Helper T cell (primary cell): ENCODE results near the gene DAP.

DNA sequence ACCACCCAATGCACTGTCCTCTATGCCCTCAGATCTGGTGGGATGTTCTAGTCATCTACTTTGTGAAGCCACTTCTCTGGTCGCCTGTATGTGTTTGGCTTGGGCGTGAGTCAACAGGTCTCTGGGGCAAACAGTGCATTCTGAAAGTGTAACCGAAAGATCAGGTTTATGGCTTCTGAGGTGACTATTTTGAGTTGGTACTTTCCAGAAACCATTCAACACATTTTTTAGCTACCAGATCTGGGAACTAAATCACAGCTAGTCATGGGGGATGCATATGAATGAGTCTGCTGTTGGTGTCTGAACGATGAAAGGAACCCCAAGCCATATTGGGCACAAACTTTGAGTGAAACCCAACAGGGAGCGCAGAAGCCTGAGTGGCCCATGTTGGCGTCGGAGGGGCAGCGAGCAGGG is 35.2 kb downstream of the UBE2QL1 start:
- PRO-cap, 2 experiments = no peak in any of the 2 experiments

DNA sequence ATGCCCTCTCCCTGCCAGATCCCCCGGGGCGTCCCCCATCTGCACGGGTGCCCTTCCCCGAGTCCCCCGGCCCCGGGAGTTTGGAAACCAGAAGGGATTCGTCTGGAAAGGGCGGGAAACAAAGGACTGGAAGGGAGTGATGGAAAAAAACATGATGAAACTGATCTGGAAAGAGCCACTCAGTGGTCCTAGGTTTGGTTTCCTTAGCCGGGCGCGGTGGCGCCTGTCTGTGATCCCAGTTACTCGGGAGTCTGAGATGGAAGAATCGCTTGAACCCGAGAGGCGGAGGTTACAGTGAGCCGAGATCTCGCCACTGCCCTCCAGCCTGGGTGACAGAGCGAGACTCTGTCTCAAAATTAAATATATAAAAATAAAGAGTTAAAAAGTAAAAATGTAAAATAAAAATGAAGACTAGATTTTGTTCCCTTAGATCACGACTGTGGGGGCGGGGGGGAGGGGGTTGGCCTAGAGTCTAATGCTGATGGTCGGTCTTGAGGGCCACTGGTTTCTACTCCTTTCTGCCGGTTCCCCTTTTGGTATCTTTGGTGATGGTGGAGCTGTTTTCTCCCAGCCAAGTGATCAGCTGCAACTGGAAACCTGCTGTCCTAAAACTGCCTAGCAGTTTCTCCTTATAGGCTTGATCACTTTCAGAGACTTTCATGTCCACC is 869 bp downstream of the SRD5A1 start:
- PRO-cap, 2 experiments = no peak in any of the 2 experiments

GRCh38 chr5:6712831-6713122 is 455 bp upstream of the TENT4A start:
- PRO-cap, 2 experiments = peak in 2 of 2 experiments; most common plus-strand start chr5:6713073 (in 2); most common minus-strand start chr5:6712868 (in 2)

- PRO-cap, 2 experiments = no peak in any of the 2 experiments
These were observed 24.2 kb downstream of the TENT4A start for GRCh38 chr5:6737431-6737885.

- PRO-cap, 2 experiments = no peak in any of the 2 experiments
These were observed 41.5 kb downstream of the TENT4A start for GRCh38 chr5:6754527-6755354.

GRCh38 chr5:7170885-7171252 is 225.1 kb upstream of the ADCY2 start:
- PRO-cap, 2 experiments = no peak in any of the 2 experiments

DNA sequence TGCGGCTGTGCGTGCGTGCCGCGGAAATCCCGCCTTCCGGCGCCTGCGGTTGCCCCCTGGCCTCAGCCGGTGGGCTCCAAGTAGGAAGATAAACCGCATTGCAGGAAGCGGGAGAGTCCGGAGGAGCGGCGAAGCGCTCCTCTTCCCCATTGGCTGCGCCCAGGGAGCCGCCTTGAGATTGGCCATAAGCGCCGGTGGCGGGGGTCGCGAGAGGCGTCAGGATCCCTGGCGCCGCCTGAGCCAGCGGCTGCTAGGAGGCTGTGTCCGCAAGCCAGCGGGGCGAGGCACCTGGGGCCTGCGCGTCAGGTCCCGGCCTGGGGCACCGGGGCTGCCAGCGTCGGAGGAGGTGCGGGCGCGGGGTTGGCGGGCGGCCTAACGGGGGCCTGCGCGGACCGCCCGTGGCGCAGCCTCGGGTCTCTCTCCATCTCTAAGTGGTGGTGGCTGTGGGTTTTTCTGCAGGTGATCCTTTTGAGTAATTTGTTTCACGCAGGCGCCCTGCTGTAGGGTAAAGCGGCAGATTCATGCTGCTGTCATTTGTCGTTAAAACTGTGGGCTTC is 106.2 kb upstream of the ADCY2 start:
- PRO-cap, 2 experiments = no peak in any of the 2 experiments

DNA sequence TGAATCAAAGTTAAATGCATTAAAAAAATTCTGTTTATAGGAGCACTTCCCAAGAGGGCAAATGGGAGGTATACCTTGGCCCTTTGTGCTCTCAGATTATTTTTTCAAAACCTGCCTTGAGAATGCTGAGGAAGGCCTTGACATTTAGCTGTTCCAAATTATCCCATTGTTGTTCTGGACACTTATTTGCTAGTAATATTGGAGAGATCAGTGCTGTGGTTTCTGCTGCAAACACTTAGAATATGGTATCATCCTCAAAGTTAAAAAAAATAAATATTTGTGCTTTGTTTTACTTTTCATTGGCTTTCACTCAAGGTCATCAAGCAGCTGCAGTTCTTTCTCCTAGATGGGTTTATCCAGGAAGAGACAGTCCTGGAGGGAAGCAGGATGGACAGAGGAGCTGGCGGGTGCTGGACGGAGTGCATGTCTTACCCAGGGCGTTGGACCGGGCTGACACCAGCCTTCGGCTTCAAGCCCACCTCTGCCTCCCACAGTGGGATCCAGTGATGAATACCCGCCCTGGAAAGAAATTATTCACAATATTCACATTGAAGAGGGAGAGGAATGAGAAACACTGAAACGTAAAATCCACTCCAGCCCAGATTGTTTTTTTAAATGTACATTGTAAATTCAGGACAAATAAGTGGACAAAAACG is 193.6 kb downstream of the MTRR start:
- PRO-cap, 2 experiments = no peak in any of the 2 experiments

DNA sequence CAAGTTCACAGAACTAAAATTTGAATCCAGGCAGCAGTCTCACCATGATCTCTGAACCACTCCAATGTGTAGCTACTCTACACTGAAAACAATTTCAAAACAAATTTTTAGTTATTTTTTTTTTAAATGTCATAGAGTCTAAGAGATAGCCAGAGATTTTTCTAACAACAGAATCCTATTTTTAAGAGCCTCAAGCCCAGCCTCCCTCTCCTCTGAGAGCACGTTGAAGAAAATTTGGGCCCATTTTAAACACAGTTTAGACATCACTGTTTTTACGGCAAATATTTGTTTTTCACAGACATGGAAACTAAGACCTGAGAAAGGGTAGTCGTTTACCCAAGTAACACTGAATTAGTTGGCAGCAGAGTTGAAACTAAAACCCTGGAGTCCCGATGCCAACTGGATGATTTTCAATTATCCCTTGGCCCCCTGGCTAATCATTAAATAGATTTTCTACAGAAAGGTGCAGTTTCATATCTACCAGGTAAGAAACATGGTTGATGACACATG is 137.1 kb downstream of the SEMA5A start:
- PRO-cap, 2 experiments = no peak in any of the 2 experiments

DNA sequence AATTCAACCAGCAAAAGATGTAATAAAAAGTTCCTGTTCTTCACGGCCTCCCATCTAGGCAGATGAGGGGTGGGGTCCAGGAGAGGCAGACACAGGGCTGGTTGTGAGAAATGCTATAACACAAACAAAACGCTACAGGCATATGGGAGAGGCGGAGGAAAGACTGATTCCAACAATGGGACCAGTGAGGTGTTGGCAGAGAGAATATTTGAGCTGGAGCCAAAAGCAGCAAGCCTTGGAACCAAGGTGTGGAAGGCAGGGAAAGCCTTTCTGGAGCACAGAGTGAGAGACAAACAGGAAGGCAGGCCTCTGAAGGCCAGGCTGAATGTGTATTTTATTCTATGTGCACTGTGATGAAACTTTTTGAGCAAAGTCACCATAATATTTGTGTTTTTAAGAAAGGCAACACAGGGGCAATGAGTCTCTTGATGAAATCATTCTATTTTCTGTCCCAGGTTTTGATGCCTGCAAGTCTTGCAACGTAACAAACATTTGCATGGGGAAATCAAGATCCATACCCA is 2.9 kb downstream of the ATPSCKMT start:
- PRO-cap, 2 experiments = no peak in any of the 2 experiments

DNA sequence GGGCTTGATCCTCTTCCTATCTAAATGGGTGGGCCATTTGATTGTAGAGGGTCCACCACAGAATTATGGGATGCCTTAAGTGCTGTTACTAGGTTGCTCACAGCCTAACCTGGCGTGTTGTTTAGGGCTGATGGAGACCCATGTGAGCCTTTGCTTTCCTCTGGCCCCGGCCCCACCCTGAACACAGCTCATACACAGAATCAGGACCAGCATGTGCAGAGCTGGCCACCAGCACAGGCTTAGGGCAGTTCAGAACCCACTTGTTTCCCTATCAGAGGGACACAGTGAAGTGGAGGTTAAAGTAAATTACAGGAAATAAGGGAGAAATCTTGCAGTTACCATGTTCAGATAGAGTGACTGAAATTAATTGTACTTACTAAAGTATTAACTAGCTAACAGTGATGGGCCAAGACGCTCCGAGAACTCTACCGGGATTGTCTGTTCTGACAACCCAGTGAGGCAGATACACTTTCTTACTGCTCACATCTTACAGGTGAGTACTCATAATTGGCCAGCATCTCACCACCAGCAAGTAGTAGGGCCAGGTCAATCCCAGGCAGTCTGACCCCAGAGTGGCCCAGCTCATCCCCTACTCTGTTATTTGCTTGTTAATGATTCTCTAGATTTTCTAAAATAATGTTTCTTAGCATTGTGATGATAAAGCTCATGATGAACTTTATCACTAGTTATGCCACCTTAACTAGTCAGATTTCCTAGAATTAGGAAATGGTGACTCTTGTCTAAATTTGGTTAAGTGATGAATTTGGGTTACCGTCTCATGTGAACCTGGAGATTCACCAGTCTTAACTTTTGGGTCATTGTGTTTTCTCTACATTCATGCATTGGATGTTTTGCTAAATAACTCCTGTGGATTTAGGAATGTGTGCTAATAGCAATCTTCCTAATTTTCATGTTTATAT is 15.4 kb downstream of the CCT5 start:
- PRO-cap, 2 experiments = no peak in any of the 2 experiments

- PRO-cap, 2 experiments = no peak in any of the 2 experiments
These were observed 2.5 kb upstream of the CMBL start for GRCh38 chr5:10310037-10310826.

DNA sequence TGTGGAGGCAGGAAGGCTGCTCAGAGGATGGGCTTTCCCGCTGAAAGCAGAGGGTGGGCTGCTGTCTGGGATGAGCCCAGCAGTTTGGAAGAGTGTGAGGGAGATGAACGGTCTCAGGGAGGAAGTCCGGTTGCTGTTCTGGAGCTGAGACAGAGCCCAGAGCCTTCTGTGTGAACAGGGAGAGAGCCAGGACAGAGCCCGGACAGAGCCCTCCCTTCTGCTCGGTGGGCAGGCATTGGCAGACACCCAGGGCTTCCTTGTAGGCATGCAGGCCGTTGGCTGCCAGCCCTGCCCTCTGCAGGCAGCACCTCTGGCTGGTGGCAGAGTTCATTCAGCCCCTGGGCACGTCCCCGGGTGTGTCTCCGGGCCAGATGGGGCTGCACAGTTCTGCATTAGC is 18.8 kb downstream of the ROPN1L start:
- PRO-cap, 2 experiments = no peak in any of the 2 experiments

DNA sequence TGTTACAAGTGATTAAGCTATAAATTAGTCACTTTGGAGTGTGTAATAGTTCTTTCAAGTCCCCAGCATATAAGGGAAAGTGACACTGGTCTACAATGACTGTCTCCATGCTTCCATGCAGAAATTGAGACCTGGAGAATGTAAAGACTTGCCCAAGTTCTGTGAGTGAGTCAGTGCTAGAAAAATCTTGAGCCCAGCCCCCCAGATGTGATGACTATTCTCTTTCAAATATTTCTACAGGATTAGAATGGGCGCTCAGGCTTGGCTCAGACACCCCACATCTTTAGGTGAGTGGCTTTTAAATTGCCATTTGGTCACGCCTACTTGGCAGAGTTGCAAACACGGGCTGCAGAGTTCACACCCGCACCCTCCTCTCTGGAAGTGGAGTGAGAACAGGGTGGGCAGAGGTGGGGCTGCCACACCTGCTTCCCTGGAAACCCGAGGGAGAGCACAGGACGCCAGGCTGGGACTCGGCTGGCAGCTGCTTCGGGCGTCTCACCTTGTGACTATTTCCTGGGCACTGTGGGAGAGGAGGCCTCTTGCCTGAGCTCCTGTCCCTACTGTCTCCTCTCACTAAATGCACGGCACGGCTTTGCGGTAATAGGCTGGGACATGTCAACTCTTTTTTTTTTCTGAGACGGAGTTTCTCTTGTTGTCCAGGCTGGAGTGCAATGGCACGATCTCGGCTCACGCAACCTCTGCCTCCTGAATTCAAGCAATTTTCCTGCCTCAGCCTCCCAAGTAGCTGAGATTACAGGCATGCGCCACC is 37.6 kb downstream of the ROPN1L start:
- PRO-cap, 2 experiments = no peak in any of the 2 experiments

DNA sequence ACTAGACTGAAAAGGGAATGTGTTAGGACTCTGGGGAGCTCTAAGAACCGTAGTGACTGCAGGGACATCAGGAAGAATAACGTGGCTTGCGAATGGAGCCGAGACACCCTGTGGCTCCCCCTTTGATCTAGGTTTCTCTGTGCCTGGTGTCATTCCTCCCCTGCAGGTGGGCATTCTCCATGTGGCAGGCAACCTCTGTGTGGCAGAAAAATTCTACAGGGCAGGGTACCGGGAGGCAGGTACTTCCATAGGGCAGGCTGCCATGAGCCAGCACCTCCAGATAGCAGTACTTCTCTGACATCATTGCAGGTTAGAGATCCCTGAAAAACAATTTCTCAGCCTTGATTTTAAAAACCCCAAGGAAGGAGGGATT is 43.1 kb downstream of the ROPN1L start:
- PRO-cap, 2 experiments = no peak in any of the 2 experiments

DNA sequence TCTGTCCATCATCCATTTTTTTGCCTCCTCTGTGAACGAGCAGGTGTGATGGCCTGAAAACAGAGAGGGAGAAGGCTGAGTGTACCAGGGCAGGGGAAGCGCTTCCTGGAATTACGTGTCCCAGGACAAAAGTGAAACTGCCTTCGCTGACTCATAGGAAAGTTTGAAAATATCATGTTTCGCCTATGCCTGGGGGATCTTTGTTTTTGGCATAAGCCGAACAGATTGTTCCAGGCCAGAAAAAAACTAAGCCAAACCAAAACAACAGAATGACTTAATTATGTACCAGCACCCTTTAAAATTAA is 31.9 kb downstream of the ANKRD33B start:
- PRO-cap, 2 experiments = no peak in any of the 2 experiments

GRCh38 chr5:10760547-10761638 is at the start of gene DAP:
DAP (minus strand) TSS chr5:10761234.
- PRO-cap, 2 experiments = peak in 2 of 2 experiments; most common plus-strand start chr5:10761009 (in 2); most common minus-strand start chr5:10761148 (in 2)

DNA sequence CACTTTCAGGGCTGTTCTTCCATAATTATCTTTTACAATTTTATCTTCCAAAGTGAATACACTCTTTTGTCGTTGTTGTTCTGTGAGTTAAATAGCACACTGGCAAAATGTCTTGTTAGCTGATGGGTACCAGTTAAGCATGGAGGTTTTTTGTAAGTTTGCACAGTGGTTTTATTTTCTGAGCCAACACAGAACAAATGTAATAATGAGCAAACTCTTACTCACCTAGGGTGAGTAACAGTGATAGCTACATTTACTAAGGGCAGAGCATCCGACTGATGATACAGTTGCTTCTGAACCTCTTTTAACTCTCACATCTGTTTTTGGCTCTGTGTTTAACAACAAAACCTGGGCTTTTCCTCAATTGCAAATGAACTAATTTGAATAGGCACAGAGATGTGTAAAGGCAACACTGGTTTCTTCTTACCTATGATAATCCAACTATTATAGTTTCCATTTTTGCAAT is 103.1 kb downstream of the CTNND2 start:
- PRO-cap, 2 experiments = no peak in any of the 2 experiments

DNA sequence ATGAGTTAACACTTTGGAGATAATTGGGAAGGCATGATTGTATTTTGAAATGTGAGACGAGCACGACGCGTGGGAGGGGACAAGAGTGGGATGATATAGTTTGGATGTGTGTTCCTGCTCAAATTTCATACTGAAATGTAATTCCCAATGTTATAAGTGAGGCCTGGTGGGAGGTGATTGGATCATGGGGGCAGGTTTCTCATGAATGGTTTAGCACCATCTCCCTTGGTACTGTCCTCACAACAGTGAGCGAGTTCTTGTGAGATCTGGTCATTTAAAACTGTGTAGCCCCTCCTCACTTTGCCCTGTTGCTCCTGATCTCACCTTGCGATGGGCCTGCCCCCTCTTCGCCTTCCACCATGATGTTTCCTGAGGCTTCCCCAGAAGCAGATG is 721.6 kb upstream of the CTNND2 start:
- PRO-cap, 2 experiments = no peak in any of the 2 experiments

- PRO-cap, 2 experiments = no peak in any of the 2 experiments
These were observed 758.3 kb upstream of the CTNND2 start for GRCh38 chr5:12662311-12663122.